Mucosa of descending colon (tissue), 1 donor: ENCODE measurements around the gene TDP1.

GRCh38 chr14:89427434-89427841 is 10.4 kb upstream of the FOXN3 start:
- PRO-cap, result no peak

DNA sequence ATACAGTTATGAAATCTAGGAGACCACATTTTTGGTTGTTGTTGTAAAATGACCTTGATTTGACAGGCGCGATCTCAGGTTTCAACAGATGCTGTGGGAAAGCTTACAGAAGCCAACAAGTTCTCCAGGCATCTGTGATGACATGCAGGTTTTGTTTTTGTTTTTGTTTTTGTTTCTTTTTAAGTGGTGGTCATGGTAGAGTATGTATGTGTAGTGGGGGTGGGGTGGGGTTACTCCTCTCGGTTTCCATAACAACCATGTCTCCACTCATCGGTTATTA is 199.8 kb upstream of the FOXN3 start:
- PRO-cap, result no peak

- PRO-cap, result no peak
Measured at GRCh38 chr14:89626431-89626835, 209.4 kb upstream of the FOXN3 start.

DNA sequence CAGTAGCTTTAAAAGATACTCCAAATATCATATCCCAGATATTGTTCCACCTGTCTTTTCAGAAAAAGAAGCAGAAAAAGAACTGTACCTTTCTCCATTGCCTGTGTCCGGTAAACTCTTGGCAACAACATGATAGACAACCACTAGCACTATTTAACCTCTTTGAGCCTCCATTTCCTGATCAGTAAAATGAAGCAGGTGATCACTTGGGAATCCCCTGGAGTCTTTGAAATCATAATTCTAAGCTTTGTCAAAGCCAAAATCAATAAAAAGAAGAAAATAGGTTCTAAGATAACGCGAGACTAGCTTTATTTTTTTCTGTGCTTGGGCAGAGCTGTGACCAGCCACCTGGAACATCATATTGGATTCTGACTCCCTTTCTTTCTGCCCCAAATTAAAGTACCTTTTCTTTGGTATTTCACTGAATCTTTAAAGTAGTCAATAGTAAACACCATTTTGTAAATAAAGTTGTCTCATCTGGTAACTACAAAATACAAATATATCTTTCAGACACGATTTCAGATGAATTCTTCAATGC is 224.9 kb upstream of the FOXN3 start:
- PRO-cap, result unidirectional peak, minus-strand start at position 126 of the sequence

DNA sequence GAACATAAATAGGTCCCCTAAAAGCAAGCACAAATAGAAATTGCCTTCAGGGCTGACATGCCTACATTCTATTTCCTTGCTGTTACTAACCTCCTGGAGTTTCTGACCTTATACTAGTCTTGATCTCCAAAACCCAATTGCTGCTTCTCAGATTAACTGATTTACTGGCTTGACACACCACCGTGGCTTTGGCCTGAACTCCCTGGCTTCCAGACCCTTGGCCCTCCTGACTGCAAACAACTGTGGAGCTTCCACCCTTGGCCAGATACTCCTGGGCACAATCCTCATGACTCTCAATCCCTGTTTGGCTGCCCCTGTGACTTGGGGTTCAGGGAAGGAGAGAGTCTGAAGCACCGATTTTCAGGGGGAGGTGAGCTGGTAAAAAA is 242.2 kb upstream of the FOXN3 start:
- PRO-cap, result no peak

DNA sequence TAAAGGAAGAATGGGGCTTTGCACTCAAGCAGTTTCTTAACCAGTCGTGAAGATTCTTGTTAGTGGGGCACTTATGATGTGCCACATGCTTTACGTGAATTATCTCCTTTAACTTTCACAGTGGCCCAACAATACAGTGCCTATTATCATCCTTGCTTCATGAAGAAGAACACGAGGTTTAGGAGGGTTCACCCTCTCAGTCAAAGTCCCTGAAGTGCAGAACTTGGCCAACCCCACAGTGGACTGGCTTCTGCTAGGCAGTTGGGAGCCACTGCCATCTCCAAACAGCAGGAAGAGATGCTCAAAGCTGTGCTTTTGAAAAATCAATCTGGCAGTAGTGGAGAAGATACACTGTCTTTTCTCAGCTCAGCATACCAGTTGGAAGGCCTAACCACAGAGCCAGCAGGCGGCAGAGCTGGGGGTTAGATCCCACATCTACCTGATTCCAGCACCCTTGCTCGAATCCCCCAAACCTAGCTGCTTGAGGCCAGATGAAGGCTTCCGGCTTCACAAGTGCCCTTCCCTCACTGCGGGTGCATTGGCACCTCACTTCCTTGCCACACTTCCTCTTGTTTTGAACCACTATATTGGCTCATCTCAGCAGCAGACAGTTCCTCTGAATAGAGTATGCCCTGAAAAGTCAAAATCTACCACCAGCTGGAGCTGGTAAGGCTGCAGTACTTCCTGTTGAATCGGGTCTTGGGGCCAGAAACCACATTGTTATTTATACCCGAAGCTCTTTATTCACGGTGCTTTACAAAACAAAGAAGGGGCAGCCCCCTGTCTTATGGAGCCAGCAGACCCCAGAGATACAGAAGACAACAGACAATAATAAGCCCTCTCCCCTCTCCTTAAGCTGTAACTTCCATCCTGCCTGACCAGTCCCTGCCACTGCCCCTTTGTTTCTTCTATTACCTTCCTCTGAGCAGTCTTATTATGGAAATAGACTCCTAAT is 233.8 kb downstream of the EFCAB11 start:
- PRO-cap, result no peak

GRCh38 chr14:89955549-89956640 is at the start of gene TDP1:
TSS of gene TDP1 (plus strand) at chr14:89955927.
- PRO-cap, result bidirectional peak, plus-strand start at chr14:89955927, minus-strand start at chr14:89955804; bidirectional peak, plus-strand start at chr14:89956562, minus-strand start at chr14:89956505

DNA sequence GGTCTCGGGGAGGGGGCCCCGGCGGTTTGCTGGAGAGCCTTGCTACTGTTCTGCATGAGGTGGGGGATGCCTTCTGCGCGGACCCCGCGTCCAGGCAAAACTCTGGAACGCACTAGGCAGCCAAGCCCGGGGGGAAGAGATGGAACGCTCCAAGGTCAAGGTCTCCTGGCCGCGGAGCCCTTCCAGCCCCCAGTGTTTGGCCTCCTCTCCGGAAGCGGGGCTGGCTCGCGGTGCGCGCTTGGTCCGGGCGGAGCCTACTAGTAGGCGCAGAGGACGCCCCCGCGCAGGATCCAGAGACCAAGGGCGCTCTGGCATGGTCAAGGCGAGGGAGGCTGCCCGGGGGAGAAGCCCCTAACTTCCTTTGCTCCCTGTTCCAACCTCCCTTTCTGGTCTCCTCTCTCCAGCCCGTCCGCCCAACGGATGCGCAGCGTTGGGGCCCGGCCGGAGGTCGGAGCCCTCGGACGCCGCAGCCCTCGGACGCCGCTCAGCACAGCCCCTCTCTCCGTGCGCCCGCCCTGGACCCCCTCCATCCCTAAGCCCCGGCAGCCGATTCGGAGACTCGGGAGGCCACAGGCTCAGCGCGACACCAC is 741 bp upstream of the KCNK13 start:
- PRO-cap, result no peak

- PRO-cap, result no peak
Measured at GRCh38 chr14:90140666-90141398, 79.0 kb downstream of the KCNK13 start.

- PRO-cap, result no peak
Measured at GRCh38 chr14:90288708-90288993, 32.3 kb downstream of the PSMC1 start.

DNA sequence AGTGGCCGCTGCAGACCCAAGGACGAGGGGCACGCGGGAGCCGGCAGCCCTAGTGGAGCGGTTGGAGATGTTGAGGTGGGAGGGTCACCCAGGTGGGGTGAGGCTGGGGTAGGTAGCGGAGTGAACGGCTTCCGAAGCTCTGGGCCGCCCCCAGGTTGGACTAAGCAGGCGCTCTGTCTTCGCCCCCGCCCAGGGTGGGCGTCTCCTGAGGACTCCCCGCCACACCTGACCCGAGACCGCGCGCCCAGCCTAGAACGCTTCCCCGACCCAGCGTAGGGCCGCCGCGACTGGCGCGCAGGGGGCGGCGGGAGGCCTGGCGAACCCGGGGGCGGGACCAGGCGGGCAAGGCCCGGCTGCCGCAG is 264 bp upstream of the CALM1 start:
- PRO-cap, result bidirectional peak, plus-strand start outside the sequence, minus-strand start at position 289 of the sequence

GRCh38 chr14:90404625-90404958 is 7.8 kb downstream of the CALM1 start:
- PRO-cap, result no peak

- PRO-cap, result no peak
Measured at GRCh38 chr14:90404959-90405286, 8.1 kb downstream of the CALM1 start.

DNA sequence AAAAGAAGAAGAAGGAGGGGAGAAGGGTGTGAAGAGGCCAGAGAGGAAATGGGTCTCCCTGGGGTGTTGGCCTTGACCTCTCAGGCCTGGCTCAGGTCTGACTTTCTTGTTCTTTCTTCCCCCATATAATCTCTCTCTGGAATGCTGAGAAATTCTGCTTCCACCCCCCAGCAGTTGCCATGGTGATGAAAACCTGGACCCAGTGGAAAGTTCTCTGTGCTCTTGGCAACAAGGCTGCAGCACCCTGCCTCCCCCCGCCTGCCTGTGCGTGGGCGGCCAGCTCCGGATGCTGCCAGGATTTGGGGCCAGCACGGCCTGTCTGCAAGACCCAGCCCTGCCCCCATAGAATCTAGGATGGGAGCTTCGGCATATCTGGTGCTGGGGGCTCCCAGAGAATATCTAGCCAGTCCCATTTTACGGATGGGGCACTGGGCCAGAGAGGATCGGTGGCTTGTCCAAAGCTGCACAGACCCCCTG is 94.7 kb downstream of the CALM1 start:
- PRO-cap, result no peak

DNA sequence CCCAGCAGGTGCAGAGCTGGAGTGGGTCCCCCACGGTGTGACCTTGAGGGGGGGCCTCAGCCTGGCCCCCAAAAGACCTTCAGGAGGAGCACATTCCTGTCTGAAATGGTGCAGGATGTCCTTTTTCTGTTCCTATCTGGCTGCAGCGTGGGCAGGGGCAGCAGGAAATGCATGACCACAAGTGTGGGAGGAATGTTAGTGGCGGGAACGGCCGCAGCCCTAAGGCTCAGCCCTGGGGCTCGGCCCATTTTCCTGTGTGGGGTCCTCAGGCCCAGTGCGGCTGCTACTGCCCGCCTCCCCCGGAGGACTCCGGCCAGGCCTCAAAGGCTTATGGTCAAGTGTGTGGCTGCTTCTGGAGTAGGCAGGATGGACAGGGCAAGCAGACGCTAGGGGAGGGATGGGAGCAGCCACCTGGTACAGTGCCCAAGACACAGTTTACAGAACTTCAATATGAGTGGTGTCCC is 137.3 kb downstream of the CALM1 start:
- PRO-cap, result no peak

DNA sequence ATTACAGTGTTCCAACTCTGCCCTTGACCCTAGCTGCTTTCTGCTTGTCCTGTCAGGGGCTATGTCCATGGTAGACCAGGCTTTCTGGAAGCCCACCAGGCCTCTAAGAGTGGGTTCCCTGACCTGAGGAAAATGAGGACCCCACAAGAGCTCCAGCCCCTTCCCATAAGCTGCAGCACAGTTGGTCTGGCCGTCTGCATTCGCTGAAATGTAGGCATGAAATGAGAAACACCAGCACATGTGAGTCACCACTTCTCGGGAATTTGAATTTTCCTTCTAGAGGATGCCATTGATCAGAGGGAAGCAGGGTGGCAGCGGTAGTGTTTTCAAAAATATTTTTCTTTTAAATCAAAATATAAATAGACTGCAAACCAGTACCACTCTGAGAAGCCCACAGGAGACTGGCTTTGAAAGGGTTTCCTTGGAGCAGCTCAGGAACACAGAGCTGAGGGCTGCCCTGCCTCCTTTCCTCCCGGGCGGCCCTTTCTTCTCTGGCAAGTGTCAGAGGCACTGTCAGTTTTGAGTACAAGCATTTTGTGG is 154.5 kb downstream of the CALM1 start:
- PRO-cap, result no peak

DNA sequence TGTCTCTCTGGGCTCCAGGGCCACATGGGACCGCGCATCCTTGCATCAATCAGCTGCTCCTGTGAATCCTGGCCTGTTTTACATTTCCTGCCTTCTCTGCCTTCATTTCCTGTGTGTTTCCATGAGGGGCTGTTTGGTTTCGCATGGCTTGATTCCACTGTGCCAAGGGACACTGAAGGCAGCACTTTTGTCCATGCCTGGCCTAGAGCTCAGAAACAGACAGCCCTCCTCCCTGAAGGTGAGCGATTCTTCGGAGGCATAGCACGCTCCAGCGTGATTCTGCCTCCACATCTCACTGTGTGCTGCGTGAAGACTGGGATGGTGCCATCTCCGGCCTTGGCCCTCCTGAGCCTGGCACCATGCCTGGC is 187.5 kb downstream of the TTC7B start:
- PRO-cap, result no peak

DNA sequence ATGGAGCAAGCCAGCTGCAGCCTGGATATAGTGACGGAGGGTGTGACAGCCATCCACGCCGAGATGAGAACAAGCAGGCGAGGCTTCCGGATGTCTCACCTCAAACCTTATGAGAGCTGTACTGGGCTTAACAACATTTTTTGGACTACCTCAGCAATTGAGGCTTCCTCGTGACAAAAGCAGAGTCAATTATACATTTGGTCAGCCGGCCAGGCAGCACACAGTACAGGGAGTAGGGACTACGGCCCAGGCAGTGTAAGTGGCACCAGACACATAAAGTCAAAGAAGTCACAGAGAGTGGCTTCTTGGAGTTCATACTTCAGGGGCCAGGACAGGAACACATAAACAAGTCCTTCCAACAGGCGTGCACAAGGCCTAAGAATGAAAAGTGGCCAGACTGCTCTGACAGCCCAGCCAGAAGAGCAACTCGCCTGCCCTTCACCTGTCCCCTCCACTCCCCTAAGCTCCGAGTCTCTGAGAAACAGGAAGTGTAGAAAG is 115.1 kb downstream of the TTC7B start:
- PRO-cap, result no peak

GRCh38 chr14:90757802-90758186 is 58.4 kb downstream of the TTC7B start:
- PRO-cap, result no peak

DNA sequence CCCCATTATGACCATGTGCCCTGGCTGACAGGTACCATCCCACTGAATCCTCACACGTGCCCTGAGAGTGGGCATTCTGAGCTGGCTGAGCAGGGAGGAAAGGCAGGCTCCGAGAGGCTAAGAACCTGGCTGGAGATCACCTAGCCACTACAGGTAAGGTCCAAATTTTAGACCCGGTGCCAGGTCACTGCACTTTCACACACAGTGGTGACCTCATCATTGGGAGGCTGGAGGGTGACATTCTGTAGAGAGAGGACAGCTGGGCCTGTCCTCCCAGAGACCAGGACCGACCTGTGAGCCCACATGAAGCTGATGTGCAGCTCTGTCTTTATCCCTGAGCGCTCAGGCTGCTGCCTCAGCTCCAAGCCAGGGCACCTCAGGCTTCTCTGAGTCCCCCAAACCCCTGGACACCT is 4.2 kb downstream of the TTC7B start:
- PRO-cap, result no peak